Rectum (tissue), 1 donor: ENCODE measurements around the gene ZFR2.

DNA sequence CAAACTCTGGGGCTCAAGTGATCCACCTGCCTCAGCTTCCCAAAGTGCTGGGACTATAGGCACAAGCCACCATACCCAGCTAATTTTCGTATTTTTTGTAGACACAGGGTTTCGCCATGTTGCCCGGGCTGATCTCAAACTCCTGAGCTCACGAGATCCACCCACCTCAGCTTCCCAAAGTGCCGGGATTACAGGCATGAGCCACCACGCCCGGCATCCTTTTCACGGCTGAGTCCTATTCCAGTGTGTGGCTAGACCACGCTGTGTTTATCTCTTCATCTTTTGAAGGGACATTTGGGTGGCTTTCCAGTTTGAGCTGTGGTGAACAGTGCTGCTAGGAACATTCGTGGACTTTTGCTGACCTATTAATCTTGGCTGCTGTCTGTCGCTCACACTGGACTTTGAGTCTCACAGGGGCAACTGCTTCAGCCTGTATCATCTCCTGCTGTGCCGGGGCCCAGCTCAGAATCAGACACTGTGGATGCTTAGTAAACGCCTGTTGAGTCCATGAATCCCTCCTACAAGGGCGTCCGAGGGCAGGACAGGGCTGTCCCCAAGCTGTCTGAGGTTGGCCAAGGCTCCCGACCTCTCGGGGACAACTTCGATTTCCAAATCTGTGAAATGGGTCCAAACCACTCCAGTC is 48.6 kb downstream of the SMIM24 start:
- PRO-cap, result no peak

GRCh38 chr19:3452227-3453050 is 27.9 kb downstream of the SMIM24 start:
- PRO-cap, result no peak

DNA sequence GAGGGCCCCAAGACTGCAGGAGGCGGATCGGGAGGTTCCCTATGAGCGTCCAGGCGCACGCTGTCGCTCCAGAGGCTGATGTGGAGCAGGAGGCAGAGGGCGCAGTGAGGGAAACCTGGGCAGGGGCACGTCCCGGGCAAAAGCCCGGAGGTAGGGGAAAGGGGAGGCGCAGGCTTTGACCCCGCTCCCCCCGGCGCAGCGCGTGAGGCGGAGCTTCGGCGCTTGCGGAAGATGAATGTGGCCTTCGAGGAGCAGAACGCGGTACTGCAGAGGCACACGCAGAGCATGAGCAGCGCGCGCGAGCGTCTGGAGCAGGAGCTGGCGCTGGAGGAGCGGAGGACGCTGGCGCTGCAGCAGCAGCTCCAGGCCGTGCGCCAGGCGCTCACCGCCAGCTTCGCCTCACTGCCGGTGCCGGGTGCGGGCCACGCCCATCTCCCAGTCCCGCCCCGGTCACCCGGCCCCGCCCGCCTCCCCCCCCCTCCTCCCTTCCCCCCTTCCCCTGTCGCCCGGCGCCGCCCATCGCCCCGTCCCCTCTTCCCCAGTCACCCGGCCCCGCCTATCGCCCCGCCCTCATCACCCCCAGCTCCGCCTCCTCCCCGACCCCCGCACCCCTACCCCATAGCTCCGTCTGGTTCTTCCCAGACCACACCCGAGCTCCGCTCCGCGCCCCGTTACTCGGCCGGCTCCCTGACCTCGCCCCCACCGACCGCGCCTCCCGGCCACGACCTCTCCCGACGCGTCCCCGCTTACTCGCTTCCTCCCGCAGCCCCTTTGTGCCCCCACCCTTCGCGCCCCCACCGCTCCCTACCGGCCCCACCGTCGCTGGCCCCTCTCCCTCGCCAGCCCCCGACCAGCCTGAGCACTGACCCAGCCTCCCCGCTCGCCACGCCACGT is 4.2 kb downstream of the HMG20B start:
- PRO-cap, result bidirectional peak, plus-strand start at position 254 of the sequence, minus-strand start at position 80 of the sequence; bidirectional peak, plus-strand start at position 641 of the sequence, minus-strand start at position 404 of the sequence

- PRO-cap, result bidirectional peak, plus-strand start at chr19:3613107, minus-strand start at chr19:3612961
These were observed 6.2 kb upstream of the TBXA2R start for GRCh38 chr19:3612849-3613301.

- PRO-cap, result bidirectional peak, plus-strand start at chr19:3670473, minus-strand start at chr19:3670255
These were observed 30.2 kb downstream of the PIP5K1C start for GRCh38 chr19:3670000-3670558.

GRCh38 chr19:3761892-3762339 is 424 bp upstream of the APBA3 start:
- PRO-cap, result no peak

DNA sequence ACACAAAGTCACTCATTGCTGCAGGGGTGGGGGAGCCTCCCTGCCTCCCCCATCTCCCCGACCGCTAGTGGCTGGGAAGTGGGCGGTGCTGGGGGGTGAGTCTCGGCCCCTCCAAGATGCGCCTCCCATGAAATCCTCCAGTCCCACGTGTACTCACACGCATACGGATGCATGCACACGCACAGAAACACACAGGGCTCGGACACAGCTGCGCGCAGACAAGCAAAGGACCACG is 808 bp downstream of the MATK start:
- PRO-cap, result no peak

DNA sequence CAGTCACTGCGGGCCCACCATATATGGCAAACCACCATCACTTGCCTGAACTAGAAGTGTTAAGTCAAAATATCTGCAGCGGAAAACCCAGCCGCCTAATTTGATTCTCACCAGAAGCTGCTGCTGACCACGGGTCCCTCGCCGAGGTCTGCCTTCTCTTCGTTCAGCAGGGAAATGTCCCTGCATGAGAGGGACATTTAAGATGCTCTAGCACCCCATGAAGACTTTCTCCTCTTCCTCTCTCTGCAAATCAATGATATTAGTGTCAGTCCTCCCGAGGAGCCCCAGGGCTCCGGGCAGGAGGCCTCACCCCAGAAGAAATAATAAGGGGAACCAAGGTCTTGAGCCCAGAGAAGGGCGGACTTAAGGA is 3.0 kb upstream of the MATK start:
- PRO-cap, result no peak

GRCh38 chr19:3801223-3802232 is 15.3 kb upstream of the MATK start:
- PRO-cap, result no peak

GRCh38 chr19:3868259-3869490 is at the start of gene ZFR2:
ZFR2 (minus strand) TSS chr19:3869038.
- PRO-cap, result no peak

DNA sequence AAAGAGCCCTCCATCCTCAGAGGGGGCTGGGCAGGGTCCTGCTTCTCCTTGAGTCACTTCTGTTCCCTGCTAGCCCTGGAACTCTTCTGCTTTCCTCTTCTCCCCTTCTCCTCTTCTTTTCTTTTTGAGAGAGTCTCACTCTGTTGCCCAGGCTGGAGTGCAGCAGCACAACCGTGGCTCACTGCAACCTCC is 19.0 kb downstream of the NMRK2 start:
- PRO-cap, result no peak

- PRO-cap, result no peak
These were observed 6.1 kb downstream of the DAPK3 start for GRCh38 chr19:3964579-3965337.

- PRO-cap, result no peak
These were observed 21.8 kb downstream of the ZBTB7A start for GRCh38 chr19:4044876-4045296.

GRCh38 chr19:4048085-4048588 is 18.6 kb downstream of the ZBTB7A start:
- PRO-cap, result no peak

- PRO-cap, result bidirectional peak, plus-strand start at chr19:4061459, minus-strand start at chr19:4061321
These were observed 5.4 kb downstream of the ZBTB7A start for GRCh38 chr19:4061026-4061910.

DNA sequence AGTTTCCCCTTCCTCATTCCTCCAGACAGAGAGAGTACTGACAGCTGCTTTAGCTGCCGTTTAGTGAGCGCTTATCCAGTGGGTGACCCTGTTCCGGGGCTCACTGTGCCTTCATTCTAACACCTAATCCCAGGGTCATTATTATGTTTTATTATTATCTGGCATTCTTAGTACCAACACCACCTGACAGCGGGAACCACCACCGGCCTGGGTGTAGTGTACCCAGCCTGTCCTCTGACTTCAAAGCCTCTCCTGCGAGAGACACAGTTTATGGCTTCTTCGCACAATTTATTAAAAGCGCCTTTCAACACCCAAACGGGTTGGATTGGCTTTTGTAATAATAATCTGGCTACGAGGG is 1.3 kb upstream of the ZBTB7A start:
- PRO-cap, result unidirectional peak, minus-strand start at position 62 of the sequence

GRCh38 chr19:4081308-4081789 is 14.7 kb upstream of the ZBTB7A start:
- PRO-cap, result unidirectional peak, minus-strand start at chr19:4081520

GRCh38 chr19:4112624-4113304 is 11.2 kb downstream of the MAP2K2 start:
- PRO-cap, result no peak

- PRO-cap, result no peak
These were observed 1.3 kb downstream of the CREB3L3 start for GRCh38 chr19:4154587-4155252.

DNA sequence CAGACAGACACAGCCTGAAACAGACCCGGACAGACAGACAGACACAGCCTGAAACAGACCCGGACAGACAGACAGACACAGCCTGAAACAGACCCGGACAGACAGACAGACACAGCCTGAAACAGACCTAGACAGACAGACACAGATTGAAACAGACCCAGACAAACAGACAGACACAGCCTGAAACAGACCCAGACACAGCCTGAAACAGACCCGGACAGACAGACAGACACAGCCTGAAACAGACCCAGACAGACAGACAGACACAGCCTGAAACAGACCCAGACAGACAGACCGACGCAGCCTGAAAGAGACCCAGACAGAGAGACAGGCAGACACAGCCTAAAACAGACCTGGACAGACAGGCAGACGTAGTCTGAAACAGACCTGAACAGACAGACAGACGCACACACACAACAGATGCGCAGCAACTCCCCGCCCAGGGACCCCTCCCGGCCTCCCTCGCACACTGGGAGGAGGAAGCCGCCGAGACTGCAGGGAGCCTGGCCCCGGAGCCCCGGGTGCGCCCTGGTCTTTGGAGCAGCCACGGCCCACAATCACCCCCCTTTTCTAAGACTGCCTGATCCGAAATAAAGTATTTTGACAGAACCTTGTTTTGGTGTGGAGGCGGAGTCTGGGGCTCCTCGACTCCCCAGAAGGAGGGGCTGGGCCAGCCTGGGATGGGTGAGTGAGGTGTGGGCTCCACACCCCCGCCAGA is 9.8 kb downstream of the SIRT6 start:
- PRO-cap, result bidirectional peak, plus-strand start outside the sequence, minus-strand start at position 464 of the sequence